Mucosa of descending colon (tissue), 1 donor: ENCODE measurements around the gene FMO4.

GRCh38 chr1:168893173-168893674 is 164.2 kb upstream of the DPT start:
- PRO-cap: no peak

DNA sequence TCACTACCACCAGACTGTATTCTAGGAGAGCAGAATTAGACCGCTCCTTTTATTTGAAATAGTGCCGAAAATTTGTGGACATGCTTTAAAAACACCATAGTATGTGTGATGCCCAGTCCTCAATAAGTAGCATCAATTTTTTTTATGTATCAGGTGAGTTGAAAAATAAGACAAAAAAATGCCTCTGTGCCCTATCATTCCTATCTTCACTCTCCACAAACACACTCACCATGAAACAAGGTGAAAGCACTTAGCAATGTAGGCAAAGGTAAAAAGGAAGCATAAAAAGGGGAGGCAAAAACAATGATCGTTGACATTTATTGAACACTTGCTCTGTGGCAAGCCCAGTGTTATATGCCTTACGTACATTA is 60.2 kb upstream of the ATP1B1 start:
- PRO-cap: bidirectional peak, plus-strand start outside the sequence, minus-strand start at position 214 of the sequence

- PRO-cap: bidirectional peak, plus-strand start at chr1:169107943, minus-strand start at chr1:169107825
These were observed 1.3 kb downstream of the ATP1B1 start for GRCh38 chr1:169107719-169108193.

DNA sequence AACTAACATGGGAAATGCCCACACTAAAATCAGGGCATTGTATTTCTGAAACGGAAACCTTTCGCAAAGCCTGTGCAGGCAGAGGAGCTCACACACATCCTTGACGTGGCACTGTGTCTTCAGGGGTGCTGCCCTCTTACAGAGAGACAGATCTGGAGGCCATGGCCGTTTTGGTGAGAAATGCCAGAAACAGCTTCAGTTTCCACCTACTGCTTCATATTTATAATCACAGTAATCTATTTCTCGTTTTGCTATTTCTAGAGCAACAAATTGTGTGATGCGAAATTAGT is 26.8 kb downstream of the ATP1B1 start:
- PRO-cap: unidirectional peak, plus-strand start at position 71 of the sequence; unidirectional peak, plus-strand start at position 153 of the sequence

DNA sequence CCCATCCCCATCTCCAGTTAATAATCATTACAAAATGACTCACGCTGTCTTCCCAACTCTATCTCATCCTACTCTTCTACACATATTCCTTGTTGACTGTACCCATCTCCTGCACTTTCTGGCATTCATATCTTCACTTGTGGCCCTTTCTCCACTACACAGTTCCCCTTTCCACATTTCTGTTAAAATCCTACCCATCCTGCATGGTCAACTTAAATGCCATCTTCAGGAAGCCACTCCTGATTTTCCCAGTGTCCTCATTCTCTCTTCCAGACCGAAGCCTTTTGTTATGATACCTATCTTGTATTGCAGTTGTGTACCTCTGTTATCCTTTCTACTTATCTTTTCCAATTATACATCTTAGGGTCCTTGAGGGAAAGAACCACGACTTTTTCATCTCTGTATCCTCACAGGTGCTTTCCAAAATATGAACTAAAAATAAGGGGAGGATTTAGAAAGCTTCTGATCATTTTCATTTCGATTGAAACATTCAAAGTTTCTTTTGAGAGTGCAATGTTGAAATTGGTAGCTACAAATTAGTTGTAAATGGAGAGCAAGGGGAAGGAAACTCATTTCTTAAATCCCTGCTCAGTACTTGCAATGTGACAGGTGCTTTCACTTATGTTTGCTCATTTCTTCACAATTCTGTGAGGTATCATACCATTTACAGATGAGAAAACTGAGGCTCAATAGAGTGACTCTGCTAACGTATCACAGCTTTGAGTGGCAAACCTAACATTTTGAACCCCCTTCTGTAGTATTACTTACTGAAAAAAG is 24.4 kb downstream of the SLC19A2 start:
- PRO-cap: no peak

- PRO-cap: no peak
These were observed 6.6 kb downstream of the SELE start for GRCh38 chr1:169727171-169727698.

GRCh38 chr1:169891395-169891933 is 2.2 kb downstream of the SCYL3 start:
- PRO-cap: unidirectional peak, plus-strand start at chr1:169891504

DNA sequence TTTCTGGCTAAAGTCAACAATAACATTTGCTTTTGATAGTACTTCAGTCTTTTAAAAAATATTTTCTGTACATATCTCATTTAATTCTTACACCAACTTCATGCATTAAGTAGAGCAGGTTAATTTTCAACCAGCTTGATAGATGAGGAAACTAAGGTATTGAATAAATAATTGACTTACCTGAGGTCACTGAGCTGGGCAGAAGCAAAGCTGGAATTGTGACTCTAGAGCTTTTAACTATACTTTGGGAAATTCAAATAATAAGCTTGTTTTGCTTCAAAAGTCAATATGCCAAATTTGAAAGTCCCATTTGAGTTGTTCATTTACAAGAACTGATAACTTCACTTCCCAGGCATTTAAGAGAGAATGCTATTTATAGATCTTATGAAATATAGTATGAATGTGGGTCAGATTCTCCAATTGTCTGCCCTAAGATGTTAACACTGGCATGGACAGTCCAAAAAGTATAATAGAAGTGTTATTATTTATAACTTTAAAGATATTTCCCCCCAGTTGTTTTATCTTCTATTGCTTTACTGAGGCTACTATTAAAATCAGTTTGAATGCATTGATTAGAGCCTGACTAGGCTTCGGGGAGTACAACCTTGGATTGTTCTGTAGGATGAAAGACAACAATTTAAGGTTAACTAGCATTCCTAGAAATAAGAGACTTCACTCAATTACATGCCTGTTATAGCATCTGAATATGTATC is 6.2 kb downstream of the GORAB start:
- PRO-cap: no peak

DNA sequence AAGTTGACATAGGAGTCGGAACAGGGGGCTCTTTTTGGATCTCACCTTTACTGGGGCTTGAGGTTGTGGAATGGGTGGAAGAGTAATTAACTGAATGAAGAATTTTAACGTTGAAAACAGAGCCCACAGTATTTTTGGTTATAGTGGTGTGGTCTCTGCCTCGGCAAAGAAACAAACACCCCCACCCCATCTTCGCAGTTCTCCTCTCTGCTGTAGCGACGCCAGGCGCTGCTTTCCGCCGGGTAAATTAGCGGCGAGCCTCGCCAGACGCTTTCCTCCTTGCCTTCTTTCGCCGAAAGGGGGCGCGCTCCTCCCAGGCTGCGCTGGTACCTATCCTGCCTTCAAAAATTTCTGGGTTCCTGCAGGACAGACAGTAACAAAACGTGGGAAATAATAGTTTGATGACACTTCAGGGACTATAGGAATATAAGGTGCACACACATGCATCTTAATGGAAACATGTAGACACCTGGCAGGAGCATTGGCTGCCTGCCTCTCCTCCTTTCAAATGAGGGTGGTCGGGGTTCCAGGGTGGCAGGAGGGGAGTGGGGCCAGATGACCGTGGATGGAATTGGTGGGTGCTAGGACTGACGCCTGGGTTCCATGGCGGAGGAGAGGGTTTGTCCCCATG is 7.4 kb downstream of the PRRX1 start:
- PRO-cap: no peak

- PRO-cap: no peak
These were observed 17.0 kb downstream of the FMO3 start for GRCh38 chr1:171107563-171108211.

GRCh38 chr1:171160037-171160928 is 24.8 kb upstream of the FMO2 start:
- PRO-cap: no peak

DNA sequence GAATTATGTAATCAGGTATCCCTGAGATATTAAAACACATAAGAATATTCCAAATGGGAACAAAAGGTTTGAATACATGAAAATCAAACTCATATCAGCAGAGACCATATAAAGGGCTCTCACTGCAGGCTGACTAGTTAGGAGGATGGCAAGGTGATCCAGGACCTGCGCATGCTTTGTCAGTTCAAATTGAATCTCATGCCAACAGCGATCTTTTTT is 2.0 kb downstream of the FMO2 start:
- PRO-cap: no peak

DNA sequence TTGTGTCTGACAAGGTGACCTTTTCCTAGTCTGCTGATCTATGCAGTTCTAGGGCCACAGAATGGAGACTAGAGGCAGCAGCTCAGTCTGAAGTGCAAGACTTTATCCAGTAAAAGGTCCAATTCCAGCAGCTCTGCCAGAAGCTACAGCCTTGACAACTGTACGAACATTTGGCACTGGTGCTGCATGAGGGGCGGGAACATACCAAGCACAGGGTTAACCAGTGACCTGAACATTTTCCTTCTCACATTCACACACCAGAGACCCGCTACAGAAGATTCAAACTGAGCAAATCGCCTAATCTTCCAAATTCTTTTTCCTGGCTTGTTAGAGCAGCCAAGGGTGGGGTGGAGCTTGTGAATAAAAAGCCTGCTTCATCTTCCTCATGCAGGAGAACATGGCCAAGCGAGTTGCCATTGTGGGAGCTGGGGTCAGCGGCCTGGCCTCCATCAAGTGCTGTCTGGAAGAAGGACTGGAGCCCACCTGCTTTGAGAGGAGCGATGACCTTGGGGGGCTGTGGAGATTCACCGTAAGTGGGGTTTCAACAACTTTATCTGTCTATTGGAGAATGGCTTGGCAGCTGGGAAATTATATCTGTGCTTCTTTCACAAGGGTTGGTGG is 9.5 kb downstream of the FMO1 start:
- PRO-cap: no peak

GRCh38 chr1:171258553-171258885 is 10.2 kb downstream of the FMO1 start:
- PRO-cap: no peak

DNA sequence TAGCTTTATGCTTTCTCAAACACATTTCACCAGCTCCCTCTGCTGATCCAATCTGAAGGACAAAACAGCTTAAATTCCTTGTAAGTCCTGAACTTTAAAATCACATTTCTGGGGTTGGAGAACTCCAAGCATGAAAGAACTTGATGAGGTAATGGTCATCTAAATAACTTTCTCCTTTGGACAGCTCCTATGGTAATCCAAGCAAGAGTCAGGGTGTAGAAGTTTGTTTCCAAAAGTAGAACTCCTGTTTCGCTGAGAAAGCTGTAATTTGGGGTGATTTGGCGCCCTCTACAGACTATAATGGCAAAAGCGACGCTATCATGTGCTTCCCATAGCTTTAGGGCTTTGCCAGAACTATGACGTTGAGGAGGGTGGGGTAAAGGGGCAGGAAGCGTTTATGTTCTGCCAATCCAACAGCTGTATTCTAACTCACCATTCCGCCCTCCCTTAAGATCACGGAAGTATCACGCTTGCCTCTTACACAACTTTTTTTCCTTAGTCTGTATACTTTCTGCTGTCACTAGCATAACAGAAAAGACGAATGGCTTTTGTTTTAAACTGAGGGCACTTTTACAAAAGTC is at the start of gene FMO4:
Gene FMO4, plus strand, starts transcription at position 480 of the 581 bp plus-strand sequence.
- PRO-cap: unidirectional peak, plus-strand start at position 498 of the sequence

GRCh38 chr1:171360102-171360561 is 46.1 kb downstream of the FMO4 start:
- PRO-cap: no peak

DNA sequence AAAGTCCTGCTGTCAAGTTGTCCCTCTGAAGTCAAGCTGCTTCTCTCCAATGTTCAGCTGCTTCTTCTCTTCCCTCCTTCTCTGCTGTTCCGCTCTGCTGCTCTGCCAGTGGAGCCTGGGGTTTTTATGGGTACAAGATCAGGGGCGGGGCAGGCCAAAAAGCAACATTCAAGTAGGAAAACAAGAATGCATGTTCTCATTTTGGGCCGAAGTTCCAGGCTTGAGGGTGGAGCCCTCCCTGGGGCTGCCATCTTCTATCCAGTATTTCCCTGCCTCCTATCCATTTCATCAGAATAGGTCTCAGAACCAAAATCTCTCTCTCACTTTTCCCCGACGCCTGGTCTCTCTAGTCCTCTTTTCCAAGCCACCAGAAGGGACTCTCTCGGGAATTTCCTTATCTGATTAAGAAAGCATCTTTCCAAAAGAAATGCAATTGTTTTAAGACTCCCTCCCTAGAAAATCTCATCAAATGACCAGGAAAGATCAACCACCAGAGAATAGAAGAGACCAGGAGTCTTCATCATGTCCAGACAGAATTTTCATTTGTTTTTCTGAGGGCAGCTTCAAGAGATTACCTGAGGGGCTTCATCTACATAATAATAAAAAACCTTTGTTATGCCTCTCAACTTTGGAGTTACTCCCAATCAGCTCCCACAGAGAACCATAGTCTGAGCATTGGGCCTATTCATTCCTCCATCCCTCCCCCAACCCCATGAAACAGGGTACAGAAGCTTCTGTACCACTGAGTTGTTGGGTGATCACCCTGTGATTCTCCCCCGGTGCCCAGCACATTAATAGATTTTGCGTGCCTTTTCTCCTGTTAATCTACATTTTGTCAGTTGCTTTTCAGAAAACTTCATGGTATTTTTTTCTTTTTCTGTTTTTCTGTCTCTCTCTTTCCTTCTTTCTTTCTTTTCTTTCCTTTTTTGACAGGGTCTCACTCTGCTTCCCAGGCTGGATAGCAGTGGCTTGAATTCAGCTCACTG is 53.5 kb upstream of the PRRC2C start:
- PRO-cap: no peak

DNA sequence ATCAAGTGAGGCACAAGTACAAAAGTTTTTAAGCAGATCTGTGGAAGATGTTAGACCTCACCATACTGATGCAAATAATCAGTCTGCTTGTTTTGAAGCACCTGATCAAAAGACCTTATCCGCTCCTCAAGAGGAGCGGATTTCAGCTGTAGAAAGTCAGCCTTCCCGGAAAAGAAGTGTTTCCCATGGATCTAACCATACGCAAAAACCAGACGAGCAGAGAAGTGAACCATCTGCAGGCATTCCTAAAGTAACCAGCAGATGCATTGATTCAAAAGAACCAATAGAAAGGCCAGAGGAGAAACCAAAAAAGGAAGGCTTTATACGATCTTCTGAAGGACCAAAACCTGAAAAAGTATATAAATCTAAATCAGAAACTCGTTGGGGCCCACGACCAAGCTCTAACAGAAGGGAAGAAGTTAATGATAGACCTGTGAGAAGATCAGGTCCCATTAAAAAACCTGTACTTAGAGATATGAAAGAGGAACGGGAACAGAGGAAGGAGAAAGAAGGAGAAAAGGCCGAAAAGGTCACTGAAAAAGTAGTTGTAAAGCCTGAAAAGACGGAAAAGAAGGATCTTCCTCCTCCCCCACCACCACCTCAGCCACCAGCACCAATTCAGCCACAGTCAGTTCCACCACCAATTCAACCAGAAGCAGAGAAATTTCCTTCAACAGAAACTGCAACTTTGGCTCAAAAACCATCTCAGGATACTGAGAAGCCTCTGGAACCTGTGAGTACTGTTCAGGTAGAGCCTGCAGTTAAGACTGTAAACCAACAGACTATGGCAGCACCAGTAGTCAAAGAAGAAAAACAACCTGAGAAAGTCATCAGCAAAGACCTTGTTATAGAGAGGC is 55.0 kb downstream of the PRRC2C start:
- PRO-cap: no peak

DNA sequence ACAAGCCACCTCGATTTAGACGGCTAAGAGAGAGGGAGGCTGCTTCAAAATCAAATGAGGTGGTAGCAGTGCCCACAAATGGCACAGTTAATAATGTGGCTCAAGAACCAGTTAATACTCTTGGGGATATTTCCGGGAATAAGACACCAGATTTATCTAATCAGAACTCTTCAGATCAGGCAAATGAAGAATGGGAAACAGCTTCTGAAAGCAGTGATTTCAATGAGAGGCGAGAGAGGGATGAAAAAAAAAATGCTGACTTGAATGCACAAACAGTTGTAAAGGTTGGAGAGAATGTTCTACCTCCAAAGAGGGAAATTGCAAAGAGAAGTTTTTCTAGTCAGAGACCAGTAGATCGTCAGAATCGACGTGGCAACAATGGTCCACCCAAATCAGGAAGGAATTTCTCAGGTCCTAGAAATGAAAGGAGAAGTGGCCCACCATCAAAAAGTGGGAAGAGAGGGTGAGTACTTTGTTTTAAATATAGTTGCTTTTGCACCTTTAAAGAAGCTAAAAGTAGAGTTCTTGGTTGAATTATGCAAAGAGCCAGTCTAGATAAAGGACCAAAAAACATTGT is 56.5 kb downstream of the PRRC2C start:
- PRO-cap: no peak

DNA sequence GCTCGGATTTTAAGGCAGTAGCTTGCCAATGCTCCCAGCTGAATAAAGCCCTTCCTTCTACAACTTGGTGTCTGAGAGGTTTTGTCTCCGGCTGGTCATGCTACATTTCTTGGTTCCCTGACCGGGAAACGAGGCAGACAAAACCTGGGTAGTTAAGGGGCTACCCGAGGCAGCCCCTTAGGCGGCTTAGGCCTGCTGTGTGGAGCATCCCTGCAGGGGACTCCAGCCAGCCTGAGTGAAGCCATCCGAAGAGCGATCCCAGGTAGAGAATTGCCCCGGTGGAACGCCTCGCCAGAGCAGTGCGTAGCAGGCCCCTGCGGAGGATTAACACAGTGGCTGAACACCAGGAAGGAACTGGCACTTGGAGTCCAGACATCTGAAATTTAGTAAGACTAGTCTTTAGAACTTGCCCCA is 21.2 kb upstream of the MYOCOS start:
- PRO-cap: no peak